SK-N-DZ (cell line): ENCODE data around the gene CDKN3.

GRCh38 chr14:54396306-54397328 is at the start of gene CDKN3:
TSS of gene CDKN3 (plus strand) at chr14:54397007.
RAMPAGE:
- cytosol, long total RNA: start-site peak on the plus strand at chr14:54396949-54397051, 5,252 and 6,765 reads in 2 replicates
- nucleus, long total RNA: start-site peak on the plus strand at chr14:54396977-54397051, 1,738 and 647 reads in 2 replicates

GRCh38 chr14:54426795-54427617 is 14.2 kb downstream of the CNIH1 start:
RAMPAGE:
- cytosol, long total RNA: no peak
- nucleus, long total RNA: no peak

DNA sequence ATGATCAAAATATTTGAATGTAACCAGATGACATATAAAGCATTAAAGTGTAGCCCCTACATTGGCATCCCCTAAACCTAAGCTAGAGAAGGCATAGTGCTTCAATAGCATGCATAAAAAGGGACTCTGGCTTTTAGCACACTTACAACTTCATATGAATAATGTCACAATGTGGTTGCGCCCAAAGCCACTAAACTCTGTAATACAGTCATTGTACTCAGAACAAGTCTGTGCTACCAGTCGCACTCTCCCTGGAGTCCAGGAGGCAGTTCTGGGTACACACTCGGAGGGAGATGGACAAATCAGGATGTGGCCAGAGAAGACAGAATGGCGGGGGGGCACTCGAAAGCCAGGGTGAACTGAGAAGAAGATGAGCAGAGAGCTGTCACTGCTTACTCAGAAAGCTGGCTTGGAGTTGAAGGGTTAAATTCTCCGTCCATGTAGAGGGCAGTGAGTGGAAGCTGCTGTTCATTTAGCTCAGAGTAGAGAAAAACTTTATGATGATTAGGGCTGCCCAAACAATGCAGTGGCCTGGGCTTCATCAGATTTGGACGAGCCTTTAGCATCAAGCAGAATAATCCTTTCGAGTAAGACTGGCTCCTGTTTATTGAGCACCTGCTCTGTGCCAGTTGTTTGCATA is 10.6 kb downstream of the SAMD4A start:
RAMPAGE:
- cytosol, long total RNA: no peak
- nucleus, long total RNA: no peak

GRCh38 chr14:54601659-54602194 is 34.8 kb downstream of the SAMD4A start:
RAMPAGE:
- cytosol, long total RNA: no peak
- nucleus, long total RNA: no peak

RAMPAGE:
- cytosol, long total RNA: no peak
- nucleus, long total RNA: no peak
Measured at GRCh38 chr14:54673031-54673921, 106.3 kb downstream of the SAMD4A start.

DNA sequence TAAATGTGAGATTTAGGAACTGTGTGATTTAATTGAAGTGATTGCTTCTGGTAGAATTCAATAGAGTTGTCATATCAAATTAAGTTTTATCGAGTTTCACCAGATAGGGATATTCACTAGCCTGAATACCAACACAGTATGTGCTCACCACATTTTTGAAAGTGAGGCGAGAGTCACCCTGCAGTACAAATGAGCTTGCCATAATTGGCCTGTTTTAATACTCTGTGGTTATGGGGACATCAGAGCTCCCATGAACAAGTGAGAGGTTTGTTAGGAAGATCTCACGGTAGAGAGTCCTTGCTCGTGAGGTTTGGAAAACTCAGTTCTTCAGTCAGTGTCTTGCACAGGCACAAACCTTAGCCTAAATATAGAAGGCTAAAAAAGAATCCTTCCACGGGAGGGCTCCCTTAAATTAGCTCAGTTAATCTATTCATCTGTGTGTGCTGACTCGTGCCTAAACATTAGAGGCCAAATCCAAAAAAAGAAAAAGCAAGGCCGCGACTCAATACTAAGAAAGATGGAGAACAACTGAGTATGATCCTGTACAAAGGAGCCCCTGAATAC is 108.7 kb downstream of the SAMD4A start:
RAMPAGE:
- cytosol, long total RNA: no peak
- nucleus, long total RNA: no peak

DNA sequence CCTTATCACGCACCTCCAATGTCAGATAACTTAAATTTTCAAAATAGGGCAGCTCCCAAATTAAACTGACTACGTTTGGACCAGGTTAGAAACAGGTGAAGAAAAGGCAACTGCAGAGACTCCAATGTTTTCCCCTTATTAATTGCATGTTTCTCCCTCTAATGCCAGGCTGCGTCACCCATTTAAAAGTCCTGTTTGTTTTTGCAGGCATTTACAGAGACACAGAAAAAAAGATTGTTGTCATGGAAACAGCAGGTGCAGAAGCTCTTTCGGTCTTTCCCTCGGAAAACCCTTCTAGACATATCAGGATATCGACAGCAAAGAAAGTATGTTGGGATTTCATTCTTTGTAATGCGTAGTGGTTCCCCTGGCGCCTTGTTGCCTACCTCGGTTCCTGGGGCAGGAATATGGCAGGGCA is 132.7 kb downstream of the GCH1 start:
RAMPAGE:
- cytosol, long total RNA: no peak
- nucleus, long total RNA: no peak

DNA sequence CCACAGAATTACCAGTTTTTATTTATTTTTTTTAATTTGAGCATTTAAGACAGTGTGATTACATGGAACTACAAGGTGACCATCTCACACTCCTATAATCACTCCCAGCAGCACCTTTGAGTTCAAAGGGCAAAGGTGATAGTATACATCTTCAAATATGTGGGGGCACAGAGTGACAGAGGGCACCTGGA is 65.0 kb downstream of the GCH1 start:
RAMPAGE:
- cytosol, long total RNA: no peak
- nucleus, long total RNA: no peak

DNA sequence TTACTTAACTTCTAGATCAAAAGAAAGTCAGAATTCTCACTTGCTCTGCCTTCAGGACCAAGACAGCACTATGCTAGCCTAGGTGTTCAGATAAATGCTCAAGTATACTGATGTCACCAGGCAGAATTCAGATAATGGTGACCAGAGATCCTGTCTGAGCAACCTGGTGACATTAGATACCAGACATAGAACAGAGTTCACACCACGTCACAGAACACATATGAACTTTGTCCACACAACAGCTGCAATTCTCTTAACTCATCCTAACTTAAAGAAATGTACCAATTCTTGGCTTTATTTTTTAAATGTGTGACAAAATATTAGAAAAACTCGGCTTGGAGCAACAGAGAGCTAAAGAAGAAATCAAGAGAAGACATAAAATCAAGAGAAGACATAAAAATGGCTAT is 58.1 kb downstream of the GCH1 start:
RAMPAGE:
- cytosol, long total RNA: no peak
- nucleus, long total RNA: no peak

DNA sequence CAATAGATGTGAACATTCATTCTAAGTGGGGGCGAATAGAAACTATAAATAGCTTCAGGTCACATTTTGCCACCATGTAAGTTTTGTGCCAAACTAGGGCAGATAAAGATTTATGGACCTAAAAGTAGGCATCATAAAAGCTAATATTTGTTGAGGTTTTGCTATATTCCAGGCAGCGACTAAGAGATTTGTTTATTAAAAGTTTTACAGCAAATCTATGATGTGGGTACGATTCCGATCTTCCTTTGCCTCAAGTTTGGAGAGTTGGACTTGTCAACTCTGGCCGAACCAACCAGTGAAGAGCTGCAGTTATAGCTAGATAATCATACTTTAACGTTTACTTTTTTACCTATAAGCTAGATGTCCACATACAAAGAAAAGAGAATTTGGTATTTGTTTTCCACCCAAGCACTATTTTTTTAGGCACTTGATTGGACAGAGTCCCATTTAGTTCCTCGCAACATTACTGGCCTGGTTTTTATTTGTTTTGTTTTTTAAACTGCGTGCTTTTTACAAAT is 1.6 kb downstream of the MAPK1IP1L start:
RAMPAGE:
- cytosol, long total RNA: no peak
- nucleus, long total RNA: no peak

DNA sequence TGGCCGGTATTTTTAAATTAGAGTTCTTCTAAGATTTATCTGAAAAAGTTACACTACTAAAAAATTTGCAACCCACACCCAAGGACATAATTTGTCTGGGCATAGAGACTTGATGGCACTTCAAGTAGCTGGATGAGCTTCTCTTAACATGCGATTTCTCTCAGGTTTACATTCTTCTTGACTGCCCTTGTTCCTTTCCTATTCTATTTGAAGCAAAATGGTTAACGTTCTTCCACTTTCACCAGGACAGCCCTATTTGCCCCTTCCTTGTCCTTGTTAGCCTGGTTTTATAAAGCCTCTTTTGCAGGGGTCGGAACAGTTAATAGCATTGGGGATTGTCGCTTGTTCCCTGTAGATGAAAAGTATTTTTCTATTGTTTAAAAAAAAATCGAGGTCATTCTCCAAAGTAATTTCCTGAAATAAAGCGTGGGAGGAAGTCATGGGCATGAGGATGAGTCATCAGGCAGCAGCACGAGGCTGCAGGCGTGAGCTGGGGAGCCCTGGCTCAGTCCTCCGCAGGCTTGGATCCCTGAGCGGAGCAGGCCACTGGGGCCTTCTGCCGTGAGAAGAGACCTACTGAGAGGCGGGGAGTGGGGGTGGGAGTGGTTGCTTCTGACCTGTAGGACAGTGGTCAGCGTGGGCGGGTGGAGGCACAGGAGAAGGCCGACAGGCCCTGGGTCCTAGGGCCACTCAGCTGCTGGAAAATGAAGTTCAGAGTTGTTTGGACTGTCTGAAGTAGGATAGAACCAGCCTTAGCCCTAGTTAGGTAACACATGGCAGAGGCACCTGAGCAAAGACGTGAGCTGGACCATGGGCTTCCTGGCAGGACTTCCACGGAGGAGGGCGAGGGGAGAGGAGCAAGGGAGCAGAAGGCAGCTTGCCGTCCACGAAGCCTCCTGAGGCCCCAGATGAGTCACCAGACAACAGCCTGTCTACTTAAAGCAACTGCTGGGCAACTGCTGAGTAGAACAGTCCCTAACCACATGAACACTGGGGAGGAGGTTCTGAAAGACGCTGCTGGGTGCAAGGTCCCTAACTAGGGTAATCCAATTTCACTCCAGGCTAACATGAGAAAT is 21.2 kb upstream of the LGALS3 start:
RAMPAGE:
- cytosol, long total RNA: no peak
- nucleus, long total RNA: no peak

RAMPAGE:
- cytosol, long total RNA: no peak
- nucleus, long total RNA: no peak
Measured at GRCh38 chr14:55131294-55131828, 2.3 kb downstream of the LGALS3 start.

DNA sequence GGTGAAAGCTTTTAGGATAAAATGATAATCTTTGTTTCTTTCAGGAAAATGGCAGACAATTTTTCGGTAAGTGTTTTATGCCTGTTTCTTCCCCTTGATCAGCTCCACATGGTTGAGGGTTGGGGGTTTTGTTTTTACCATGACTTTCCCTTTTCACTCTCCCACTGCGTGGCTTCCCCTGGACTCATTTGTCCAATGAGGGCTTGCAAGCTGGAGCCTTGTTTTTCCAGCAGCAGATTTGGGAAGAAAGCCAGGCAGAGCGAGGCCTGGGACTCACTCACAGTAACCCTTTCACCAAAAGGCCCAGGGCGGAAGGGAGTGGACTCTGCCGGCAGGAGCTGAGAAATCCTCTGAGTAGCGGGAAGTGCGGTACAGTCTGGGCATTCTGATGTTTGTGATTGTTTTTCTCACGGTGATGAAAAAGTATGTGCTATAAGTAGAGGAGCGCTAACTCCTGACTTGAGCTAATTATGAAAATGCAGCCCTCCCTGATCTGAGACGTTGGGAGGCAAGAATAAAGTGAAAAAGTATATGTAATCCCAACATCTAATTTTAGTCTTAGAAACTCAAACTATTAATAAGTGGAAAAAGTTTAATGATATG is 8.4 kb downstream of the LGALS3 start:
RAMPAGE:
- cytosol, long total RNA: no peak
- nucleus, long total RNA: no peak

GRCh38 chr14:55180448-55180942 is 10.9 kb downstream of the DLGAP5 start:
RAMPAGE:
- cytosol, long total RNA: no peak
- nucleus, long total RNA: no peak

DNA sequence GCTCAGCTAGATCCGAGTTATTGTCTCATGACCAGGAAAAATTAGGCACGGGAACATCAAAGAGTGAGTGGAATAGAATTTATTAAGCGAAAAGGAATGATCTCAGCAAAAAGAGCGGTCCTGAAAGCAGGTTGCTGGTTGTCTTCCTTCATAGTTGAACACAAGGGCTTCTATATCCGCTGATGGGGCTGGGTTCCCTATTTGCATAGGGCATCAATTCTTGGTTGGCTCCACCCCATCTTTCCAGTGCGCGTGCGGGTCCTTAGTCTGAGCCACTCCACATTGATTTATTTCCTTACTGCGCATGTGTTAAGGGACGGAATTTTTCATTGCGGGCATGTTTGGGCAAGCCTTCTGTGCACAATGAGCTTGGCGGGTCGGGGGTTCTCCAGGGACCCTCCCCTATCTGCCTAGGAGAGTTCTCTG is 21.2 kb upstream of the DLGAP5 start:
RAMPAGE:
- cytosol, long total RNA: no peak
- nucleus, long total RNA: no peak

GRCh38 chr14:55333577-55334569 is 62.7 kb downstream of the FBXO34 start:
RAMPAGE:
- cytosol, long total RNA: no peak
- nucleus, long total RNA: no peak

GRCh38 chr14:55349414-55349997 is 62.1 kb downstream of the ATG14 start:
RAMPAGE:
- cytosol, long total RNA: no peak
- nucleus, long total RNA: no peak

GRCh38 chr14:55412524-55413222 is 1.0 kb upstream of the ATG14 start:
RAMPAGE:
- cytosol, long total RNA: no peak
- nucleus, long total RNA: no peak

GRCh38 chr14:55446749-55447403 is 6.5 kb upstream of the TBPL2 start:
RAMPAGE:
- cytosol, long total RNA: no peak
- nucleus, long total RNA: no peak

DNA sequence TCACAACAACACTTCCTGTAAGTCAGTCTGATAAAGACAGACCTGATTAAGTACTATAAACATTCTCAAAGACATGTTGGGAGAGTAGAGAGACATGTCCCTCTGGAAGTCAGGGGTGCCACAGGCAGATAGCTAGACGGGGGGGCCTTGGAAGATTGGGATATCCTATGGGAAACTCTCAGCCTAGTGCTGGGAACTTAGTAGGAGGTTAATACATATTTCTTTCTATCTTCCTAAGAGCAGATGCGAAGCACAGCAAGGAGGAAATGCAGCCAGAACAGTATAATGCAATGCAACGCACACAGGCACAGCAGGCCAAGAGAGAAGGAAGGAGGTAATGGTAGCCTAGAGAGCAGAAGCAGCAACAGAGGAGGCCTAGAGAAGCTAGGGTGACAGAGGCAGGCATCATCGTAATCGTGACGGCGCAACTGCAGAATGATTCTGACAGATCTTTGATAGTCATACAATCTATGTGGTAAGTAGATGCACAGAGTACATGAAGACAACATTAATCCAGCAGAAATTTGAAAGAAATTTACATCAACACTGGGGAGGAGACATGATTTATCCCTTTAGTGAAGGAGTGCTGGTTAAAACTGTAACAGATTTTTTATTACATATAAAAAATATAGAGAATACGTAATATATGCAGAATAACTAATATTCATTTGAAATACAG is 1.7 kb upstream of the PELI2 start:
RAMPAGE:
- cytosol, long total RNA: no peak
- nucleus, long total RNA: no peak